Jejunum (tissue), 1 donor: ENCODE measurements around a stretch of chr11.

GRCh38 chr11:47338338-47338714 lies 14.2 kb downstream of the MYBPC3 start:
- PRO-cap = no peak

DNA sequence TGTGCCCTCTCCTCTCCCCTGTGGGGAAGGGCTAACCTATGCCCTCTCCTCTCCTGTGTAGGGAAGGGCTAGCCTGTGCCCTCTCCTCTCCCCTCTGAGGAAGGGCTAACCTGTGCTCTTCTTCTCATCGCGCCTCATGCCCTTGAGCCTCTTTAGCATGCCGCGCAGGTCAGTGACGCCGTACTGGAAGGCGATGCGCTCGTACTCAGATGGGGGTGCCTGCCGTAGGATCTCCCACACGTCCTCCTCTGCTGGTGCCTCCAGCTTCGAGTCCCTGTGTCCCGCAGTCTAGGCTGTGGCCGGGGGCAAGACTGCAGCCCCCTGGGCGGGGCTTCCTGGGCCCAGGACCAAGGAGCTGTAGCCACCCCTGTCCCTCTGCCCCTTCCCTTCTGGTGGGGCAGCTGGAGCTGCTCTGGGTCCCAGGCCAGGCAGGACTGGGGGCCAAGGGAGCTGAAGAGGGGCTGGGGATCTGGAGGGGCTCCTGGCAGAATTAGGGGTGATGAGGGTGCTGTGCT lies 6.3 kb downstream of the MYBPC3 start:
- PRO-cap = no peak

GRCh38 chr11:47357995-47358571 lies 5.6 kb upstream of the MYBPC3 start:
- PRO-cap = no peak

DNA sequence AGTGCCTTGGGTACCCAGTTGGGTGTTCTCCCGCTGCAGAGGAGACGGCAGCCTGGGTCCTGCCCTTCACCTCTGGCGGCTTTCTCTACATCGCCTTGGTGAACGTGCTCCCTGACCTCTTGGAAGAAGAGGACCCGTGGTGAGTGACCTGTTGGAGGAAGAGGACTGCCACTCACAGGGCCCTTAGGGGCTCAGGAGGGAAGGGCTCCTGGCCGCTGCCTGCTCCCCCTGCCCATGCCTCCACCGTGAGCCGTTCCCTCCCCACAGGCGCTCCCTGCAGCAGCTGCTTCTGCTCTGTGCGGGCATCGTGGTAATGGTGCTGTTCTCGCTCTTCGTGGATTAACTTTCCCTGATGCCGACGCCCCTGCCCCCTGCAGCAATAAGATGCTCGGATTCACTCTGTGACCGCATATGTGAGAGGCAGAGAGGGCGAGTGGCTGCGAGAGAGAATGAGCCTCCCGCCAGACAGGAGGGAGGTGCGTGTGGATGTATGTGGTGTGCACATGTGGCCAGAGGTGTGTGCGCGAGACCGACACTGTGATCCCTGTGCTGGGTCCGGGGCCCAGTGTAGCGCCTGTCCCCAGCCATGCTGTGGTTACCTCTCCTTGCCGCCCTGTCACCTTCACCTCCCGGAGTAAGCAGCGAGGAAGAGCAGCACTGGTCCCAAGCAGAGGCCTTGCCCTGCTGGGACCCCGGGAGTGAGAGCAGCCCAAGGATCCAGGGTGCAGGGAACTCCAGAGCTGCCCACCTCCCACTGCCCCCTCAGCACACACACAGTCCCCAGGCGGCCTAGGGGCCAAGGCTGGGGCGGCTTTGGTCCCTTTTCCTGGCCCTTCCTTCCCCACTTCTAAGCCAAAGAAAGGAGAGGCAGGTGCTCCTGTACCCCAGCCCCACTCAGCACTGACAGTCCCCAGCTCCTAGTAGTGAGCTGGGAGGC lies 6.9 kb downstream of the SLC39A13 start:
- PRO-cap = no peak

DNA sequence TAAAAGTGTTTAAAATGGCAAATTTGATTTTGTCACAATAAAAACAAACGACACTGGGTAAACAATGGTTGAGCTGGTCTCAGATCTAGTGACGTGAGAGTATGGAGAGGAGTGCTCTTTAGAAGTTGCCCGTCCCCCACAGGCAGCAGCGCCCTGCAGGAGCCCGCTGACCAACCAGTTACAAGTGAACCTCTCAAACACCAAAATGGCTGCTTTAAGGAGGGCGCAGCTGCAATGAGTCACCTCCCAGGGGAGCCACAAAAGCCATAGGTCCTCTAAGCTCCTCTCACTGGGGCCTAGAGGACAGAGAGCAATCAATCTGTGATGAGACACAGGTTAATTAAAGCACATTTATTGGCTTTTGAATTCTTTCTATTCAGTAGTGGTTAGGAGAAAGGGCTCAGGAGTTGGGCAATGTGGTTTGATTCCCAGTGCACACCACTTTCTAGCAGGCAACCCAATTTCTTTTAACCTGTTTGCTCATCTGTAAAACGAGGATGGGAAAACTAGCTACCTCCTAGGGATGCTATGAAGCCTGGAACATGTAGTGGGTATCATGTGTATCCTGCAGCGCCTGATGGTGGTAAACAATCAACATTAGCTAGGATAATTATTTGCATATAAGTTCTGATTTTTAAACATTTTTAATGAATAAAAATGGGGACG lies 15.6 kb upstream of the RAPSN start:
- PRO-cap = no peak

GRCh38 chr11:47468521-47469222 lies 19.7 kb upstream of the RAPSN start:
- PRO-cap = no peak

DNA sequence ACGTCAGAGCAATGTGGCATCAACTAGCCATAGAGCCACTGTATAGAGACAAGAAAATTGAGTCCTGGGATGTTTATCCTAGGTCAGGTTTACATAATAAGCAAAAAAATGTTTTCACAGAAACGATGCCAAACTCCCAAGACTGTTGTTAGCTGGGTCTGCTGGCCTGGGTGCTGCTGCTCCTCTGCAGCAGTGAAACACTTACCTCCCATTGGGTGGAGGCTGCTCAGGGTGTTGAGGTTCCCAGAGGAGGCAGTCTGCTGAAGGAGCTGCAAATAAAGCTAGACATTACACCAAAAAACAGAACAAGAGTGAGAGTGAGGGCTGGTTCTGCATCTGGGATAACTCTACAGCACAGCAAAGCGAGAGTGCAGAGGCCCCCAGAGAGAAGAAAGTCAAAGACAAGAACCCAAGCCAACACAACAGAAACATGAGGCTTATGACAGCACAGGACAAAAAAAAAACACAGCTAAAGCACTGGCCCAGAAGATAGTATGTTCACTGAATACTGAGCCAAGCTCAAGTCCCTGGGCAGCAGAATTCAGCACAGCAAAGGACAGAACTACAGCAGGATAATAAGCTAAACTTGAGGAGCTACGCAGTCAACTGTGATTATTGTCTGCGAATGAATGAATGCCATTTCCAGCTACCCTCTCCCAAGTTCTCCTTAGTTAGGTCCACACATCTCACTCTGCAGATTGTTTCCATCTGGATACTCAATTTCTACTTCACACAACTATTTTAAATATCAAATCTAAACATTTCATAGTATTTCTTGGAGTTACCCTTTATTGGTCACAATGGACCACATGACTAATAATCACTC lies 29.9 kb upstream of the RAPSN start:
- PRO-cap = no peak

GRCh38 chr11:47488576-47489000 lies 39.7 kb upstream of the RAPSN start:
- PRO-cap = no peak

GRCh38 chr11:47550467-47551288 lies 2.3 kb downstream of the CELF1 start:
- PRO-cap = no peak

DNA sequence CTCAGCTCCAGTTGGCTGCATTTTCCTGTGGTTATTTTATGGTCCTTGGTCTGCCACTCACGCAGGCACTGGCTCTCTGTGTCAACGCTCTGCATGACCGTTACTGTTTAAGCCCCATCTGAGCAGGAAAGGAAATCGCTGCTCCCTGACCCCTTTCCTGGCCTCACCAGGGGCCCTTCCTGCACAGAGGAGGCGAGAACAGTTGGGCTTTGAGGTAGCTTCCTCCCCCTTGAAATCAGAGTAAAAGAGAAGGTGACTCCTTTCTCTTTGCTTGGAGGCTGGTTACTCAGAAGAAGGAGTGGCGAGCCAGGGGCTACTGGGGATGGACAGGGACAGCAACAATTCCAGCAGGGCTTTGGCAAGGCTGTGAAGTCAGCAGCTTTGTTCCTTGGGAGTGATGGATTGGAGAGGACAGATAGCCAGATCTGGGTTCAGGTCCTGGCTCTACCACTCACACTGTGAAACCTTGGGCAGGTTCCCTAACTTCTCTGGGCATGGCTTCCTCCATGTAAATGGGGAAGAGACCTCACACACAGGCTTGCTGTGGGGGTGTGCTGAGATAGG lies 2.3 kb downstream of the C1QTNF4 start:
- PRO-cap = no peak

GRCh38 chr11:47611383-47611938 lies 17.2 kb upstream of the C1QTNF4 start:
- PRO-cap = no peak

DNA sequence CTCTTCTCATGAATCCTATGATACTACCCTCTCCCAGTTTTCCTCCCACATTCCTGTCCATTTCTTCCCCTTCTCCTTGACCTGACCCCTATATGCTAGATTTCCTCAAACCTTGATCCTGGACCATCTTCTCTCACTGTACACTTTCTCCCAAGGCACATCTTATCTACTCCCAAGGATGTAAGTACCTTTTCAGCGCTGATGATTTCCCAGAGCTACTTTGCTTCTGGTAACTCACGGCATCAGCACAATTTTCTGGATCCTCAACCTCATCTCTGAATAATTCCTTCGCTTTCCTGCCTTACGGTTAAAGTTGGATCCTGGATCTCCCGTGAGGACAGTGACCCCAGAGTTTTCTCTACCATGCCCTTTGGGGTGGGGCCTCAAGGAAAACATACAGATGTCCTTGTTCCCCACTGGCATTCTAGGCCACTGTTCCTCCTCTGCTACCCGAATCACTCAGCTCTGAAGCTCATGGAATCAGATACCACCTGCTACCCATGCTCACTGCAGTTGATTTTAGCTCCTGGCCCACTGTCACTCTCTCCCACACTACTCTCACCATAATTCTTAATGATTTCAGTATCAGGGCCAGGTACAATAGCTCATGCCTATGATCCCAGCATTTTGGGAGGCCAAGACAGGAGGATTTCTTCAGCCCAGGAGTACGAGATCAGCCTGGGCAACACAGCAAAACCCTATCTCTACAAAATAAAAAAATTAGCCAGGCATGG lies 5.9 kb downstream of the NUP160 start:
- PRO-cap = no peak

- PRO-cap = no peak
Observed at GRCh38 chr11:47918959-47919381, 61.4 kb upstream of the PTPRJ start.

DNA sequence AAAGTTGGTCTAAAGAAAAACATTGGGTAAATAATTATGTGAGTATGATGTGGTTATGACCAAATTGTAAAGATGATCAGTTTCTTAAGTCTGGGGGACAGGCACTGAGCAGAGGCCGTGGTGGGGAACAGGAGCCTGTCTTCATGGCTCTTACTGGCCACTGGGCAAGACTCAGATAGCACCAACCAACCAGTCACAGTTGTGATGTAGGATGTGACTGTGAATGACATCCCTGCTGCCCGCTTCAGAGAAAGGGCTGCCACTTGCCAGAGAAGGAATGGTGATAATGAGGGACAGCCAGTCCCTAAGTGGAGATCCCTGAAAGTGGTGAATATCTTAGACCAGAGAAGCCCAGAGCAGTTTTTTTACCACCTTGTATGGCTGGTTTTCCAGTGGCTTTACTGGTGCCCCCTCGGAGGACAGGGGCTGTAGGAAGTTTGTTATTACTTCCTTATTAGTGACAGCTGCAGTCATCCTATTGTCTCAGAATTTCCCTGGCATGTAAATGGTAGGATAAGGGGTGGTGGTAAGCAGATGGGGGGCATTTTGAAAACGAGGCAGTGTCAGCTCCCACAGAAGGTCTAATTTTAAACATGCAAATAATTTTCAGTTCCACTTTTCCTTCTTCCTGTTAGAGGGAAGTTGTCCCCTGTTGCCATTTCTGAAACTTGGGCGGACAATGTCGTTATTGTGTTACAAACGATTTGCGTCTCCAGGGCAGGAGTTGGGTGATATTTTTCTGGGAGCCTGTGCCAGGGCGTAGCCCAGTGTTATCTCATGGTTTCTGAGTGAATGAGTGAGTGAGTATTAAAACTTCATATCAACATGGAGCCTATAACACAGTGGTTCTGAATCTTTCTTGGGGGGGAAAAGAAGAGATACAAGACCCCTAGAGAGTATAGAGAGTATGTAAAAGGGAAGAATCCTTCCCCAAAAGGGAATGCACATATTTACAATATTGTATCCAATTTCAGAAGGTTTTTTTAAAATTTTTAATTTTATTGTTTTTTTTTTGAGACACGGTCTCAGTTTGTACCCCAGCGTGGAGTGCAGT lies 7.3 kb downstream of the PTPRJ start:
- PRO-cap = no peak

DNA sequence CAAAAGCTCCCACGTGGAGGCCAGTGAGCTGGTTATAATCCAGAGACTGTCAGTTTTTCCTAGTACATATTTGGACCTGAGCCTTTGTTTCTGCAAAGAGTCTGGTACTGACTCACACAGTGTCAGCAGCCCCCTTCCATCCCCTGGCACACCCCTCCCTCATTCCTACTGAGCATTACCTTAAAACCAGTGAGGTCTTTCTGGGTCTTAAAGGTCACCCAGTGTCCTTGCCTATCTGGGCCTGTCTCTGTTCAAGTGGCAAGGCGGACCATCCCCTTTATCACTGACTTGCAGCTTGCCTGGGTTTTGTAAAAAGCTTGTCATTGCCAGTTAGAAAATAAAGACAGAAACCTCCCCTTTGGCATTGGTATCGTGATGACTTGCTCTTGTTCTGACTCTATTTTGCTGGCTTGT lies 26.1 kb downstream of the PTPRJ start:
- PRO-cap = no peak

DNA sequence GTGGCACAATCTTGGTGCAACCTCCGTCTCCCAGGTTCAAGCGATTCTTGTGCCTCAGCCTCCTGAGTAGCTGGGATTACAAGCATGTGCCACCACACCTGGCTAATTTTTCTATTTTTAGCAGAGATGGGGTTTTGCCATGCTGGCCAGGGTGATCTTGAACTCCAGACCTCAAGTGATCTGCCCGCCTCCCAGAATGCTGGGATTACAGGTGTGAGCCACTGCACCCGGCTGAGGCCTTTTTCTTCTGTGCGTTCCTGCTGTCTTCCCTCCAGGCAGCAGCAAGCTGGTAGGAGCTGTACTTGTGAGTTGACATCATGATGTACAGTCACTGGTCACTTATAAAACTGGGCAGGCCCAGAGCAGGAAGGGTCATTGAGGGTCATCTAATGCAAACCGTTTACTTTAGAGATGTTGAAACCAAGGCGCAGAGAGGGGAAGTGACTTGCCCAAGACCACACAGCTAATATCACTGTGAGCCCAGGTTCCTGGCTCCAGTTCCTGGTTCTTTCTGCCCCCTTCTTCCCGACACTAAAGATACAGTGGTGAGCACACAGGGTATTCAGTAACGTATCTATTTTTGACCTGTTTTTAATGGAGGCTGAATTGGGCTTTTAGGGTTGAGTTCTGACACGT lies 27.2 kb downstream of the PTPRJ start:
- PRO-cap = no peak

DNA sequence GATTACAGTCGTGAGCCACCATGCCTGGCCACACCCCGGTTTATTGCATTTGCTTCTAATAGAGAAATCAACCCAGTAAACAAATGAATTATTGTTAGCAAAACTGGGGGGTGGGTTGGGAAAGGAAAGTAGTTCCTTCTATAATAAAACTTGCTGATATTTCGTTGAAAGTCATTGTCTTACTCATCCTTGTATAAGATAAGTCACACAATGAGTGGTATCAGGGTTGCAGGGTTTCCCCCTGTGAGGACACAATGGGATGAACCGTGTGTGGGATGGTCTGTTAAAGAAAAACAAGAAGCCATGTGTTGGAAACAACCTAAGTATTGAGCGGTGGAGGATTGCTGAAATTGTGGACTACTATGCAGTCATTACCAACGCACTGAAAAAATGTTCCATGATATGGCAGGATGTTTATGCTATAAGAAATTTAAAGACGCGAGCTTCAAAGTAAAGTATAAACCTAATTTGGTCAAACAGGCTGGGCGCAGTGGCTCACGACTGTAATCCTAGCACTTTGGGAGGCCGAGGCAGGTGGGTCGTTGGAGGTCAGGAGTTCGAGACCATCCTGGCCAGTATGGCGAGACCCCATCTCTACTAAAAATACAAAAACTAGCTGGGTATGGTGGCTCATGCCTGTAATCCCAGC lies 28.6 kb downstream of the PTPRJ start:
- PRO-cap = no peak

DNA sequence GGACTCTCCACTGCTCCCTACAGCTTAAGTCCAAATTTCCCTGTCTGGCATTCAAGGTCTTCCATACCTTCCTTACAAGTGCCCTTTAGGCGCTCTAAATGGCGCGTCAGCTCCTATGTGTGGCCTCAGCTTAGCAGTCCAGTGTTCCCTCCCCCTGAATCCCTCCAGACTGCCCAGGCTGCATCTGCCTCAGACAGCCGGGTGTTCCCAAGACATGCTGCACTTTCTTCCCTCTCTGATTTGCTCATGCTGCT lies 45.2 kb downstream of the PTPRJ start:
- PRO-cap = no peak

DNA sequence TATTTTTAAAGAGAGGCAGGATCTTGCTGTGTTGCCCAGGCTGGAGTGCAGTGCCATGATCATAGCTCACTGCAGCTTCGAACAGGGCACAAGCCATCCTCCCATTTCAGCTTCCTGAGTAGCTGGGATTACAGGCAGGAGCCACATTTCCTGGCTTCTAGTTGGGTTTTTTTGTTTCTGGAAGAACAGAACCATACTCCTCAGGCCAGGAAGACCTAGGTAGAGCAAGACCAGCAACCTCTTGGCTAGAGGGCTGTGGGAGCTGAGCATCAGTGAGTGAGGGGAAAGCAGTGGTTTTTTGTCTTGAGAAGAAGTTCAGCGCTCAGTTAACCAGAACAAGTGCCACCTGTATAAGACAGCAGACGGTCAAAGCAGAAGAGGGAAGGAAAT lies 62.9 kb downstream of the PTPRJ start:
- PRO-cap = no peak

DNA sequence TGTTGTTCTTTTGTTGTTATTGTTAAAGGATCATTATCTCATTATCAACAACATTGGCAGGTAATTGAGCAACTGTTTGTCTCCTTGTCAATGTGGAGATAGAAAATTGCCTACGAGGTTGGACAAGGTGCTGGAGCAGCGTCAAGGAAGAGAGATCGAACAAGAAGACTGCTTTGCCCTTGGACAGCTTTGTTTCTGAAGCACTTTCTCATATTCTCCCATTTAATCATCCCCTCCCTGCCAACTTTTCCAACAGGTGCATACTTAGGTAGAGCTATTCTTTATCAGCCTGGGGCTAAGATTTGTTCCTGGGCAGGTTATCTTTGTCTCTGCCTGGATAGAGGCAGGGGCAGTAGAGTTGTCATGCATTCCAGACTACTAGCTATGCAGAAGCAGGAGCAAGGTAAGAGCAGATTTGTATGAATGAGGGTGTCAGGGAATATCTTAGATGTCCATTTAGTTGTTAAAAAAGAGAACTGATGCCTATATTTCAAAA lies 82.2 kb downstream of the PTPRJ start:
- PRO-cap = no peak